Cardiac ventricle fibroblast (primary cell): ENCODE measurements around the gene CTNNB1.

DNA sequence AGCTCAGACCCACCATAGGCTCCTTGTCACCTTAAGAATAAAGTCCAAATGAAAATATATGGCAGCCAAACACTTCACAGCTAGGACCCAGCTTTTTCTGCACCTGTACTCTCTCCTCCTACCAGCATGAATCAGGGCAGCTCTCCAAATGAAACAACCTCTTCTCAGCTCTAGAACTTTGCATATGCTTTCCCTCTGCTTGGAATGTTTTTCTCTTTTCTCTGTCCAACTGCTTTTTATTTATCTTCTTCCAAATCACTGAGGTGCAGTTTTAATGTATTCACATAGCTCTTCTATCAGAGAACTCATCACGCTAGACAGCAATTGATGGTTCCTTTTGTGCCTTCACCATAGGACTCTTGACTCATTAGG lies 163.2 kb upstream of the MYRIP start:
- RAMPAGE, long total RNA = no peak

DNA sequence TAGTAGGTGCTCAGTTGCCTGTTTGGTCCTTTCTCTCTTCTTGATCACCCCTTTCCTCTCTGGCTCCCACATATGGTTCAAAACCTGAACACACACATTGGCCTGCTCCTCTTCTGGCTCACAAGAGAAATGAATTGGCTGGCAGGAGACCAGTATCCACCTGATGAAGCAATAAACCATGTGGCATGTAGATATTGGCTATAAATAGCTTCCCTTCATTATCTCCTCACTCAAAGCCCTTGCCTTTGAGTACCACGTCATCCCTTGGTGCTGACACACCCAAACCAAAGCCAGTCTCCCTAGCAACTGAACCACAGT lies 98.7 kb downstream of the ZNF621 start:
- RAMPAGE, long total RNA = no peak

GRCh38 chr3:40778822-40779328 lies 254.1 kb downstream of the ZNF621 start:
- RAMPAGE, long total RNA = no peak

DNA sequence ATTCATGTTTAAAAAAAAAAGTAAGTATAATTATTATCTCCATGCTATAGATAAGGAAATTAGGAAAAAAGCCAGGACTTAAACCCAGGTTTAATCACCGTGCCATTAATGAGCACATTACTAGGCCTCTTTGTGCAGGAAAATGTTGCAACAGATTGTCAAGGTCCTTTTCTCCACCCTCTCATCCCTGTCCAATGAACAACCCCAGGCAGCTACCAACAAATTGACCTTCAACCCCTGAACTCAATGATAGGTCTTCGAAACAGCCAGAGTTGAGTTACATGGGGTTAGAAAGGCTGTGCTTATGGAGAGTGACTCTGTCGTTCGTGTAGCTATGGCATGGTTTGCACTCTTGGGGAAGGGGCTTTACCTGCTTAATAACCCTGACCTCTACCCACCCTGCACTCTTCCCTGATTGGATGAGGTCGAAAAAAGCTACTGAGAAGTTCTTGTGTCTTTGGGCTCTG lies 84.2 kb upstream of the CTNNB1 start:
- RAMPAGE, long total RNA = no peak

DNA sequence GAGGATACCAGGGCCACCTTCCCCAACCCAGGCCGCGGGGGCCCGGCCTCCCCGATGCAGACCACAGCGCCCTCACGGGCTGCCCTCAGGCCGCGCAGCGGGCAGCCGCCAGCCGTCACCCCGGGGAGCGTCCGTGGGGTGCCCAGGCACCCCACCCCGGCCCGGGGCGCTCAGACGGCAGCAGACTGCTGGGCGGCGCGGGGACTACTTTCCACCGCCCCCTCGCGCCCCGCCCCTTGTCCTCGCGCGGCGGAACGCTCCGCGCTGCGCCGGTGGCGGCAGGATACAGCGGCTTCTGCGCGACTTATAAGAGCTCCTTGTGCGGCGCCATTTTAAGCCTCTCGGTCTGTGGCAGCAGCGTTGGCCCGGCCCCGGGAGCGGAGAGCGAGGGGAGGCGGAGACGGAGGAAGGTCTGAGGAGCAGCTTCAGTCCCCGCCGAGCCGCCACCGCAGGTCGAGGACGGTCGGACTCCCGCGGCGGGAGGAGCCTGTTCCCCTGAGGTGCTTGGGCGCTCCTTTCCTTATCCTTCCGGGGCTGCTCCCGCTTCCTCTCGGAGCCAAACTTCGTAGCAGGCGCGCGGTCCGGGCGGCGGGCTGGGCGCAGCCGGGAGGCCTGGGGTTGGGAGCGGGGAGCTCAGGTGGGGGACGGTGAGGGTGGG lies at the start of gene CTNNB1:
TSS of gene CTNNB1 (plus strand) at position 335 of the 658 bp plus-strand sequence.
- RAMPAGE, long total RNA = start-site peak on the plus strand centred at position 349 of the sequence, 81 bp wide, 296 and 17 reads in 2 replicates

- RAMPAGE, long total RNA = no peak
These were observed 1.9 kb downstream of the CTNNB1 start for GRCh38 chr3:41201079-41201698.

GRCh38 chr3:41210858-41211359 lies 11.6 kb downstream of the CTNNB1 start:
- RAMPAGE, long total RNA = no peak

DNA sequence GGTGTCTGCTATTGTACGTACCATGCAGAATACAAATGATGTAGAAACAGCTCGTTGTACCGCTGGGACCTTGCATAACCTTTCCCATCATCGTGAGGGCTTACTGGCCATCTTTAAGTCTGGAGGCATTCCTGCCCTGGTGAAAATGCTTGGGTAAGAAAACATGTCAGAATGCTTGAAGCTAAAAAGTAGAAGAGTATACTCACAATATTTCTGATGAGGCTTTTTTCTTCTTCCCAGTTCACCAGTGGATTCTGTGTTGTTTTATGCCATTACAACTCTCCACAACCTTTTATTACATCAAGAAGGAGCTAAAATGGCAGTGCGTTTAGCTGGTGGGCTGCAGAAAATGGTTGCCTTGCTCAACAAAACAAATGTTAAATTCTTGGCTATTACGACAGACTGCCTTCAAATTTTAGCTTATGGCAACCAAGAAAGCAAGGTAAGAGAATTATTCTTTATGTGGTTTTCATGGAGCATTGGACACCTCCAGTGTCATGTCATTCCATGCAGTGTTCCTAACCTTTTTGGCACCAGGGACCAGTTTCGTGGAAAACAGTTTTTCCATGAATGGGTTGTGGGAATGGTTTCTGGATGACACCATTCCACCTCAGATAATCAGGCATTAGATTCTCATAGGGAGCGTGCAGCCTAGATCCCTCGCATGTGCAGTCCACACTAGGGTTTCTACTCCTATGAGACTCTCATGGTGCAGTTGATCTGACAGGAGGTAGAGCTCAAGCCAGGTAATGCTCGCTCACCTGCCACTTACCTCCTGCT lies 26.3 kb downstream of the CTNNB1 start:
- RAMPAGE, long total RNA = no peak

- RAMPAGE, long total RNA = no peak
These were observed 278.2 kb downstream of the ULK4 start for GRCh38 chr3:41683631-41684262.

DNA sequence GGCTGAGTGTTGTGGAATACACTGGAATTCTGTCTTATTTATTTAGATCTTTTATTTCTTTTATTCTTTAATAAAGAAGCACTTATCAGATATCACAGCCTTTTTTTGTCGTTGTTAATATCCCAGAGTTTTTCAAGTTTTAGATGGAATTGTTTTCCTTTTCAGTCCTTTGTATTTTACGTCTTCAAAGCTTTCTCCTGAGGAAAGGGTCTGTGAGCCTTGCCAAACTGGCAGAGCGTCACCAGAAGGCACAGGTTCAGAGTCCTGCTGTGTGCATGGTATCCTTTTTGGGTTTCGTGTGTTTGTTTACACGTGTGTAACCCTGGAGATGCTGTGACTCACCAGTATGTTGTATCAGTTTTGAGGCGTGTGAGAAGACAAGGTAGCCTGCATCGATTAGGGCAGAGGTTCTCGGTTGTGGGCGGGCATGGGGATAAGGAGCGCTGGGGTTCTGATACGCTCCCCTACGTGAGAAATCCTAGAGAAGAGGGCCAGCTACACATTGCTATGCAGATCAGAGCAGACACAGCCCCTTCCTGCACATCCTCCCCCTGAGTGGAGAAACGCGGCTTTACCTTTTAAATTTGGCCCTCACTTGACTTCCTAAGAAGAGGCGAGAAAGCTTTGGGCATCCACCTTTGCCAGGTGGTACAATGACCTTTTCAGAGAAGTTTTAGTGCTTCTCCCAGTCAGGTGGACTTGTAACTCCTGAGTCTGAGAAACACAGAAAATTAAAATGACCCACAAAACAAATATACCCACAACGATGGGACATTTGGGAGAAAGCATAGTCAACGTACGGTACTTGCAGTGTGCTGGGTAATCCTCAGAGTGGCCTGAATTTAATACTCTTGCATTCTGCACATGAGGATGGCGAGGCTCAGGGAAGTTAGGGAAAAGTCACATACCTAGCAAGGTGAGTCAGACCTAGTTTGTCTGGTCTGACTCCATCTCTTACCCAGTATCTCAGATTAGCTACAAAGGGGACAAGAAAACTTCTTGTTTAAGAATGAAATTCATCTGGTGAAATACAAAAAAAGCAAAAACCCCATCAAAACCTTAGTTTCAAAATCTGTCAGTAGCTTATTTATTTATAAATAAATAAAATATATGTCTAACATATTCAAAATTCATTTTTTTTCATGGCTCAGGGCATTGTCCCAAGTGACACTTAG lies 38.1 kb downstream of the TRAK1 start:
- RAMPAGE, long total RNA = no peak

DNA sequence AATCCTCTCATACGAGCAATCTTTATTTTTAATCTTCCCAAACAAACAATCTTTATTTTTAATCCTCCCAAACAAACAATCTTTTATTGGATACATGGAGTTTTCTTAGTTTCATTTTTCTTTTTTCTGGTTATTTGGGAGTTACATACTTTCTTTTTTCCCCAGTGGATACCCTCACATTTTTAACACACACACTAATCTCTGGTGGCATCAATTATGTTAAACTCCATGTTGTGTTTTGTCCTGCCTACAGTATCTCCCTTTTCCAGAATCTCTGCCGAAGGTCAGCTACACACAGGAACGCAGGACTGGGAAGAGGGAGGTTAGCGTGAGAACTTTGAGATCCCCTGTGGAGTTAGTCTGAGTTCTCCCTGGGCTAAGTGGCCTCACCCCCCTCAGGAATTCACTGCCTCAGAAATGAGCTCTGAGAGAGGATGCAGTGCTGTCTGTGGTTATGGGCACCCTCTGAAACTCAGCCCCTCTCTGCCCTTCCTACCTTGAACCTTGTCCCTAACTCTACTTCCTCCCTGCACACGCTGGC lies 5.6 kb upstream of the VIPR1 start:
- RAMPAGE, long total RNA = no peak

GRCh38 chr3:42505000-42505711 lies 2.7 kb downstream of the VIPR1 start:
- RAMPAGE, long total RNA = no peak

GRCh38 chr3:42527032-42527571 lies 24.7 kb downstream of the VIPR1 start:
- RAMPAGE, long total RNA = no peak

DNA sequence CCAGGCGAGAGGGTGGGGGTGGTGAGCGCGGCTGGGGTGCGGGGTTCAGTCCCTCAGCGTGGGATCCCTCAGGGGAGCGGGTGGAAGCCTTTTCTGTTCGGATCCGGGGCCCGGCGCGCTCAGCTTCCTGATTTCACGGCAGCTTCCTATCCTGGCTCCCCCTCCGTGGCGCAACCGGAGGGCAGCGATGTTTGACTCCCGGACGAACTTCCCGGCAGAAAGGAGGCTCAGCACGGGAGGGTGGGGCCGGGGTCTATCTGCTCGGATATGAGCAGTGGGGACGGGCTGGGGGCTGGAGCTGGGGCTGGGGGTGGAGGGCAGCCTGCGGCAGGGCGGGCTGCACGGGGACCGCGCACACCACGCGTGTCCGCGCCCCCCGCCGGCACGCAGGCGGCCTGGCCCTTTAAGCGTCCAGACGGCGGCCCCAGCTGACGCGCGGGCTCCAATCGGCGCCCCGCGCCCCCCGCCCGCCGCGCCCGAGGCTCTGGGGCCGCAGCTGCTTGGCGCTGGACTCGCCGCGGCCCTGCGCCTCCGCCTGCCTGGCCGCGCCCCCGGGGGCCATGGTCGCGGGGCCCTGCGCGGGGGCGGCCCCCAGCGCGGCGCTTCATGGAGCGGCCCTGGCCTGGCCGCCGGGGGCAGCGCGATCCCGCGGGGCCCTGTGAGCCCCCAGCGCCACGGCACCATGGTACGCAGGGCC lies 662 bp downstream of the ZBTB47 start:
- RAMPAGE, long total RNA = no peak

DNA sequence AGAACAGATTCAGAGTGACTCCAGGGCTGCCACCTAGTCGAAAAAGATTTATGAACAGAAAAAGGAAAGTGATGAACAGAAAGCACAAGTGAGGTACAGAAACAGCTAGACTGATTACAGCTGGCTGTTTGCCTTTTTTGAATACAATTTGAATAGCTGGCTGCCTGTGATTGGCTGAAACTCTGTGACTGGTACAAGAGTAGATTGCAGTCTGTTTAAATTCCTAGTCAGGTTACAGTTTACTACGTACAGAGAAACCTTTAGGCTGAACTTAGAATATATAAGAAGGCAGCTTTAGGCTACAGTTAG lies 10.1 kb downstream of the CCDC13 start:
- RAMPAGE, long total RNA = no peak

- RAMPAGE, long total RNA = no peak
These were observed 7.2 kb upstream of the CCDC13 start for GRCh38 chr3:42780263-42780734.

DNA sequence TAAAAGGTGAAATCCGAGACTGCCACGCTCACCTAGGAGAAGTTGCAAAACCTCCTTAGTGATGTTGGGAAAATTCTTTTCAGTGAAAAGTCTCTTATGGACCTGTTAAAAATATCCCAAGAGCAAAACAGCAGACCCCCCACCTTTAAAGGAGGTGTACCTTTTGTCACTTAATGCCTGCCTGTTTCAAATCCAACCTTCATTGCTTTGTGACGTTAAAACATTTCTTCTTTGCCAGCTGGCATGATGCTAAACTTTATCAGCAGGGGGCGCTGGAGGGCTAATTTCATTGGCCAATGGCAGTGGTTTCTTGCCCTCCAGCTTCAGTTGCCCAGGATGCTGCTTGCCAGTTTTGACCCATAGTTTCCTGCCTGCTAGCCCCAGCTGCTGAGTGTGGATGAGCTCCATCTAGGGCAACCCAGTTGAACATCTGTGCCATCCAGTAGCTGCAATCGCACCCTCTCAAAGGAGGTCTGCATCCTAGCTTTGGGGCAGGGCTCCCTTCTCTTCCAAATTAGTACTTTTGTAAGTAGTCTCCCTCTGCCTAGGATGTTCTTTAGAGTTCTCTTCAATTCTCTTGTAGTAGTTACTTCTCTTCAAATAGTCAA lies 22.0 kb downstream of the ACKR2 start:
- RAMPAGE, long total RNA = no peak

DNA sequence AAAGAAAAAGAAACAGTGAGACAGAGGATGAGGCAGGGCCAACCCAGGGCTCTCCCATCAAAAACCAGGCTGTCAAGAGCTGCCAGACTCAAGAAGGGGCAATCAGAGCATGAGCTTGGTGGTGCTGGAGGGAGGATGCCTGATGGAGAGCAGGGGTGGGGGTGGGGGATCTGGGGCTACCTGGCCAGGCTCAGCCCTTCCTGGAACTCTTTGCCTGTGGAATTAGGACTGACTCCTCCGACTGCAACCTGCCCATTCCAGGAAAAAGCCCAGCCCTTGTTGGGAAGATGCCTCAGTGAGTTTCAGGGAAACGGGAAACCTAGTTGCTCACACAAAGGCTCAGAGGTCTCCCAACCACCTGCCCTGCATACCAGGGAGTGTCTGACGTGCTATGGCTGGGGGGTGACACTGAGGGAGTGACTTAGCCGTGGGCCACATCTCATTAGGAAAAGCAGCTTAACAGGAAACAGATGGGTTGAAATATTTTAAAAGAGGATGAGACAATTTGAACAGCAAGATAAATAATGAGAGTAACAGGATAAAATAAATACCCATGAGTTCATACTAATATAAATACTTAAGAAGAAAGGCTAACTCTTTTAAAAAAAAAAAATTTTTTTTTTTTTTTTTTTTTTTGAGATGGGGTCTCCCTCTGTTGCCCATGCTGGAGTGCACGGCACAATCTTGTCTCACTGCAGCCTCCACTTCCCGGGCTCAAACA lies 27.9 kb downstream of the CYP8B1 start:
- RAMPAGE, long total RNA = no peak

GRCh38 chr3:42991705-42992449 lies 12.8 kb downstream of the GASK1A start:
- RAMPAGE, long total RNA = no peak

- RAMPAGE, long total RNA = no peak
These were observed 17.6 kb downstream of the GASK1A start for GRCh38 chr3:42996546-42997198.